GM23338 (cell line): ENCODE measurements around a stretch of chr2.

DNA sequence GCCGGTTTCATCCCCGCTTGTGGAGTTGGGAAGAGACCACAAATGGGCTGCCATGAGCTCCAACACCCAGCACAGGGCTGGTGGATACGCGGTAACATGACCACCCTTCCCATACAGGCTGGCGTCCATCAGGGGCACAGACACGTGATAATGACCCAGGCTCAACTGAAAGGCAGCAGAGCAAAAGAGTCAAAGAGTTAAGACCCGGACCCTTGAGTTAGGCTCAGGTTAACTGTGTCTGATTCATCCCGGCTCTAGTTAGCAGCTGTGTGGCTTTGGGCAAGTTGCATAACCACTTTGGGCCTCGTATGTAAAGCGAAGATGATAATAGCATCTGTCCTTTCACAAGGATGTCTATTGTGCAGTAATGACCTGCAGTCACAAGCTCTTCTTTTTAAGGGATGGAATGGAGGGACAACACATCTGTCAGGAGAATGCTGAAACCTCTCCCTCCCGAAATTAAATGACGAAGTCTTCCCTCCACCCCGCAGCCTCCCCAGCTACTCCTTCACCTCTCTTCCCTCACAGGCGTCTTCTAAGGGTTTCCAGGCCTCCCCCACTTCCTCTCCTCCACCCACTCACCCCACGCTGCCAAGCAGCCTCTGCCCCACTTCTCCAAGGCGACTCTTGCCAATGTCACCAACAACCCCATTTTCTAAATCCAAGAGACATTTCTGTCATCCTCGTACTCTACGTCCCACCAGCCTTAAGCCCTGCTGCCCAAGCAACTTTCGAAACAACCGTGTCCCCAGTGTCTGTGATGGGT, 135.2 kb upstream of the ID2 start:
- PRO-cap = no peak
- RAMPAGE, long total RNA = no peak

DNA sequence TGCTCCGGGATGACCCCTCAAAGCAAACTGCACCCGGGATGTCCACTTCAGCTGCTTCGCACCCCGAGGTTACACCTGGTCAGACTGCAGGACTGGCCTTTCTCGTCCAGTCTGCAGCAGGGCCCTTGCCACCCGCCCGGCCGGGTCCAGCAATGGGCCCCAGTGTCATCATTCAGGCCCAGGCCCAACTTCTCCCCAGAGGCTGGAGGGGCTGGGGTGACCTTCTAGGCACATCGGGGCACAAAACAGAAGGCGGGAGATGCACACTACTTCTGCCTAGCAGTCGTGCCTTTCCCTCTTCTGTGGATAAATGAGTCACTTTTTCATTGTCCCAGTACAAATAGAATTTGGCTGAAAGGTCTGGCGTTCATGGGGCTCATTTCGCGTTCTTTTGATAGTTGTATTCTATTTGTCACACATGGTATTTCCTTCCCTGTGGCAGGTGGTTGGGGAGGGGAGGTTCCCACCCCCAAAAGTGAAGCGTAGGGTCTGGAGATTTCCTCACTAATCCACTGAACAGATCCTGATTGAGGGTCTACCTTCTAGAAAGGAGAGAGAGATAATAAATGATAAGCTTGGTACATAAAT, 56.9 kb upstream of the ID2 start:
- PRO-cap = no peak
- RAMPAGE, long total RNA = no peak

DNA sequence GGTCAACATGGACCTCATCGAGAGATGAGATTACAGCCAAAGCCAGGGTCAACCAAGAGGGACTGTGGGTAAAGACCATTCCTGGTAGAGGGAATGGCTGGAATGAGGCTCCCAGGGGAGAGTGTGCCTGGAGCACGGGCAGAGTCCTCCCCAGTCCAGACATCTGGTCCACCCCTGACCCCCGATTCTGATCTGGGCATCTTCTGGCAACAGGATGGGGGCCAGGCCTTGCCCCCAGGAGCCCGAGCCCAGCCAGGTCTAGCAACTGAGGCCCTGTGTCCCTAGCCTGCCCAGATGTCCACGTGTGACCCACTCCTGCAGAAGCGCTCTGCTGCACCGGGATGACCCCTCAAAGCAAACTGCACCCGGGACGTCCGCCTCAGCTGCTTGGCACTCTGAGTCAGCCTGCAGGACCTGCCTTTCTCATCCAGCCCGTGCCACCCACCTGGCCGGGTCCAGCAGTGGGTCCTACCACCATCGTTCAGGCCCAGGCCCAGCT, 56.3 kb upstream of the ID2 start:
- PRO-cap = no peak
- RAMPAGE, long total RNA = no peak

- PRO-cap = bidirectional peak, plus-strand start at chr2:8681203, minus-strand start at chr2:8681220
- RAMPAGE, long total RNA = no peak
These were observed 773 bp upstream of the ID2 start for GRCh38 chr2:8680849-8681717.

DNA sequence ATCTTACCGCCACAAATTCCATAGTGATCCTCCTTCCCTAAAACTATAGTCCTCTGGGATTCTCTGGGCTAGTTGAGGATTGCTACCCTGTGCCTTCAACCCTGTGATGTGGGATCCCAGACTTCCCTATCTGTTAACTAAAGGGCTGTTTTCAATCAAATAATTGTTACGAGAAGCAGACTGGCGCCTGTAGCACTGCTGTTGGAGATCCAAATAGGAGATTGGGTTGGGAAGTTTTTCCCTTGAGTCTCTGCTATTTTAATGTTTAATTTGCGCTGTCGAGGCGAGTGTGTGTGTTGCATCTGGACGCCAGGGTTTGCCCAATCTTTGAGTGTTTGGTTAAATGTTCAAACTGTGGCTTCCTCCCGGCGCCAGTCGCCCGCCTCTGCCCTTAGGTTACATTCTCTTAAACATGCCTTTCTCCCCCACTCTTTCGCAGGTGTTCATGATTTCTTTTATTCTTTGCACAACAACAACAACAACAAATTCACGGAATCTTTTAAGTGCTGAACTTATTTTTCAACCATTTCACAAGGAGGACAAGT, 1.5 kb downstream of the ID2 start:
- PRO-cap = no peak
- RAMPAGE, long total RNA = no peak

- PRO-cap = no peak
- RAMPAGE, long total RNA = no peak
These were observed 2.1 kb downstream of the ID2 start for GRCh38 chr2:8683917-8684380.

DNA sequence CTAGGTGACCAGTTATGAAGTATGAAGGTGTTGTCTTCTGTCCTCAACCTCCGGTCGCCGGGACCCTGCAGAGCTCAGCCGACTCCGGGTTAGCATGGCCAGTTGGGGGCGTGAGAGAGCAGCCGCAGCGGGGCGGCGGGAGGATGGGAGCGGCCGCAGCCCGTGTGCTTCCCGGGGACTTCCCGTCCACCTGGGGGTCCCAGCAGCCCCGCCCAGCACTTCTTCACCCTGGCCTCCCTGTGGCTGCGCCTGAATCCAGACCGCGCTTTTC, 11.4 kb downstream of the ID2 start:
- PRO-cap = no peak
- RAMPAGE, long total RNA = no peak

DNA sequence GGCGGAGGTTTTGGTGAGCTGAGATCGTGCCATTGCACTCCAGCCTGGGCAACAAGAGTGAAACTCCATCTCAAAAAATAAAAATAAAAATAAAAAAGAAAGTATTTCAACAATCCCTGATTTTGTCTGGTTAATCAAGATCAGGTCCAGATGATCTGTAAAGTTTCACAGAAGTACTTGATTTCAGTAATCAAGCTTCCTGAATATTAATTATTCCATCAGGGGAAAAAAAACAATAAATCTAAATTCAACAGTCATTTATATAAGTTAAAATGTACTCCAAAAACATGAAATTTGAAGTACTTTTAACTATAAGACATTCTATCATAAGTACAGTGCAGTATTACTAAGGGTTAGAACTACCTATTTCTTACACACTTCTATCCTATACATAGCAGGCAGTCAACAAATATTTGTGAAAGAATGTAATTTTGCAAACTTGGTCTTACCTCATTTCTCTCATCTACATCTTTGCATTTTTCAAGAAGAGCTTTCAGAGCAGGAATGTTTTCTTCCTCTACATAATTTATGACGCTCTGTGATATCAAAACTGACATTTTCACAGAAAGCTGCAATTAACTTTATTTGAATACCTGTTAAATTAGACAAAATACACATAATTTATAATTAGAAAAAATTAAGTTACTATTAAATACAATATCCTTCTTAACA, 10.7 kb downstream of the KIDINS220 start:
- PRO-cap = no peak
- RAMPAGE, long total RNA = no peak

DNA sequence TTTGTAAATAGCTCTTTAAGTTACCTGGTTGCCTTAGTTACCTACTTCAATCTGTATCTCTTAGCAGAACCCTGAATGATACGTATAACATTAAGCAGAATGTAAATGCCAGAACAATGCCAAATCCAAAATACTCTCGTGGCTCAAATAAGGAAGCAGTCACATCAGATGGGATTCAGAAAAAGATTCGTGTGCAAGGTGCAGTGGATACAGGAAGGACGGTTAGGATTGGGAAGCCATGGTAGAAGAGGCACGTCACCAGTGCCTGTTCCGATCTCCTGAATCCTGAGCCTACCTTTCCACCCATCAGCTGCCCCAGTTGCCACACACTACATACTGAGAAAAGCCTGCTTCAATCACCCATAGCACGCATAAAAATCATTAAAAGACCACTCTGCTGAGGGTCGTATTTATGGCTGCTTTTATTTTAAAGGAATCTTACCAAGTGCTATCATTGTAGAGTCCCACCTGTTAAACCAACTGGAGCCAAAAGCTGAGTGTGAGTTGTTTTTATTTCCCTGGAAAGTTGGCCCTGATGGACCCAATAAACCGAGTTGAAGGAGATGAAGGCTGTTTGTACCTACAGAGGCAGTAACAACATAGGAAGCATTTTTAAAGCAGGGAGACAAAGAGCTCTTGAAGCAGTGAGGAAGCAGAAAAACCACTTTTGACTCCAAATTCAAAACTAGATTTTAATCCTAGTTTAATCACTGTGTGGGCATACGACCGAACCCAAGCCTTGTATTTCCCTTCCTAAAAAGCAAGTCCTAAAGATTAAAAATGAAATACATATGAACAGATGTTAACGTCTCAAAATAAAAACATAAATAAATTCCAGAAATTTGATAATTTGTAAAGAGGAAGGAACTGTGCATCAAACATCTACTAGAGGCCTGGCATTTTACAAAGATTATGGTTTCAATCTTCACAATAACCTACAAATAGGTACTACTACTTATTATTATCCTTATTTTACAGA, 6.4 kb downstream of the MBOAT2 start:
- PRO-cap = no peak
- RAMPAGE, long total RNA = no peak

GRCh38 chr2:9145751-9146164, 60.9 kb upstream of the ASAP2 start:
- PRO-cap = no peak
- RAMPAGE, long total RNA = no peak

GRCh38 chr2:9339561-9340115, 83.7 kb downstream of the ITGB1BP1 start:
- PRO-cap = unidirectional peak, minus-strand start at chr2:9339845
- RAMPAGE, long total RNA = no peak

DNA sequence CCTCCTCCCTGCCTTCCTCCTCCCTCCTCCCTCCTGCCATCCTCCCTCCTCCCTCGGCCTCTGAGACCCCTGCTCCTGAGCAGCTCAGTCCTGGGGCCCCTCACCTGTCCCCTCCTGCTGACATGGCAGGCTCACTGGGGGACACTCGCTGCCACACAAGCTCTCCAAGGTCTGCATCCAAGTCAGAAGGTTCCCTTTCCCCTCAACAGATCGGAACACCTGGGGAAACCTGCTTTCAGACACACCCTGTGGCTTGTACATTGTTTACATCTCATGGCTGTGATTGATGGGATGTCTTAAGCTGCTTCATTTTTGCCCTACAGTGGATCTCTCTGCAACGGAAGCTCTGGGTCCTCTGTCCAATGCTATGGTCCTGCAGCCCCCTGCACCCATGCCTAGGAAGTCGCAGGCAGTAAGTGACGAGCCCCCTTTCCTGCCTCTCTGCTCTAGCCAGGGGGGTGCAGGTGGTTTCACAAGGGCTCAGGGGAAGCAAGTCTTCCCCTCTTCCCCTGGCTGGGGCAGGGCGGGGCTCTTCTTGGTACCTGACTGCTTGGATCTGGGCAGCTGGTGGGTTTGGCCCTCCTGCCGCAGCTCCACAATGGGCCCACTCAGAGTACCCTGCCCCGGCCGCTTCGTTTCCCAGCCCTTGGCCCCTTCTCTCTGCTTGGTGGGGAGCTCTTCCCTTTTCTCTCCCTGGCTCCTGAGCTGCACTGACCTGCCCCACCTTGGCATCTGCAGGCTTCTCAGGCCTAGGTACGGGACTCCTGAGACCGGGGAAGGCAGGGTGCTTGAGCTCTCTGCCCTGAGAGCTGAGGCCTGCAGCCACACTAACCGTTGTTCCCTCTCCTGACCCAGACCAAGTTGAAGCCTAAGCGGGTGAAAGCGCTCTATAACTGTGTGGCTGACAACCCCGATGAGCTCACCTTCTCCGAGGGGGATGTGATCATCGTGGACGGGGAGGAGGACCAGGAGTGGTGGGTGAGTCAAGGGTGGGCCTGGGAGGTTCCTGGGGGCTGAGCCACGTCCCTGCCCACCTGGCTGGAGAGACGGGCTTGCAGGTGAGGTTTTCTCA, 22.6 kb downstream of the ITGB1BP1 start:
- PRO-cap = no peak
- RAMPAGE, long total RNA = no peak

DNA sequence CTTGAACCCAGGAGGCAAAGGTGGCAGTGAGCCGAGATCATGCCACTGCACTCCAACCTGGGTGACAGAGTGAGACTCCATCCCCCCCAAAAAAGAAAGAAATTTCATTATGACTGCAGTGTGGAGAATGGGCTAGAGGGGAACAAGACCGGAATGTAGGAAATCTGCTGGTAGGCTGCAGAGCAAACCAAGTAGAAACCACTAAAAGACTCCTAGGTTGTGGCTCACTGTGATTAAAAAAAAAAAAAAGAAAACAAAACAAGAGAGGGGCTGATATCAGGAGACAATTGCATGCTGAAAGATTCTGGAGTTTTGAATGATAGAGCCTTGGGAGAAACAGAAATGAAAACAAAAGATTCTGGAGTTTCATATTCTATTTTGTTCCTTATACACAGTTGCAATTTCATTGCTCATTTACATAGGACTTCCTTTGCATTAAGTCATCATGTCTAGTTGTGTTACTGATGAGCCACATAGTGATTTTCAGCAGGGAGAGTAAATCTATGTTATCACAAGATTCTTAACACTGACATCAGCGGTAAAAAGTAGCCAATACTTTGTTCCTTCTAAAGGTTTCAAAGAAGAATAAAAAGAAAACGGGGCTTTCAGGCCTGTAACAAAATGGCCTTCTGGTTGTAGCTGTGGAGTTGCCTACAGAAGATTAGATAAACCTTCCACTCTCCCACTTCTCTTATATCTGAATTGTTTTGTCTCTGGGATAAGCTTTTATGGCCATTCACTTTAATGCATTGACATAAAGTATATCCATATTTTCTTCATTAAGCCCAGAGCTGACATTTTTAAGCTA, 7.2 kb downstream of the ADAM17 start:
- PRO-cap = no peak
- RAMPAGE, long total RNA = no peak

- PRO-cap = no peak
- RAMPAGE, long total RNA = no peak
These were observed 887 bp downstream of the ADAM17 start for GRCh38 chr2:9554737-9555148.

GRCh38 chr2:9555149-9555613, 449 bp downstream of the ADAM17 start:
- PRO-cap = bidirectional peak, plus-strand start at chr2:9555460, minus-strand start at chr2:9555310
- RAMPAGE, long total RNA = no peak

GRCh38 chr2:9638494-9639050, 7.8 kb upstream of the YWHAQ start:
- PRO-cap = no peak
- RAMPAGE, long total RNA = no peak

GRCh38 chr2:9644833-9645019, 13.9 kb upstream of the YWHAQ start:
- PRO-cap = no peak
- RAMPAGE, long total RNA = no peak

GRCh38 chr2:9686037-9686592, 55.3 kb upstream of the YWHAQ start:
- PRO-cap = unidirectional peak, minus-strand start at chr2:9686115
- RAMPAGE, long total RNA = no peak

- PRO-cap = no peak
- RAMPAGE, long total RNA = no peak
These were observed 84.5 kb upstream of the TAF1B start for GRCh38 chr2:9758718-9759156.

DNA sequence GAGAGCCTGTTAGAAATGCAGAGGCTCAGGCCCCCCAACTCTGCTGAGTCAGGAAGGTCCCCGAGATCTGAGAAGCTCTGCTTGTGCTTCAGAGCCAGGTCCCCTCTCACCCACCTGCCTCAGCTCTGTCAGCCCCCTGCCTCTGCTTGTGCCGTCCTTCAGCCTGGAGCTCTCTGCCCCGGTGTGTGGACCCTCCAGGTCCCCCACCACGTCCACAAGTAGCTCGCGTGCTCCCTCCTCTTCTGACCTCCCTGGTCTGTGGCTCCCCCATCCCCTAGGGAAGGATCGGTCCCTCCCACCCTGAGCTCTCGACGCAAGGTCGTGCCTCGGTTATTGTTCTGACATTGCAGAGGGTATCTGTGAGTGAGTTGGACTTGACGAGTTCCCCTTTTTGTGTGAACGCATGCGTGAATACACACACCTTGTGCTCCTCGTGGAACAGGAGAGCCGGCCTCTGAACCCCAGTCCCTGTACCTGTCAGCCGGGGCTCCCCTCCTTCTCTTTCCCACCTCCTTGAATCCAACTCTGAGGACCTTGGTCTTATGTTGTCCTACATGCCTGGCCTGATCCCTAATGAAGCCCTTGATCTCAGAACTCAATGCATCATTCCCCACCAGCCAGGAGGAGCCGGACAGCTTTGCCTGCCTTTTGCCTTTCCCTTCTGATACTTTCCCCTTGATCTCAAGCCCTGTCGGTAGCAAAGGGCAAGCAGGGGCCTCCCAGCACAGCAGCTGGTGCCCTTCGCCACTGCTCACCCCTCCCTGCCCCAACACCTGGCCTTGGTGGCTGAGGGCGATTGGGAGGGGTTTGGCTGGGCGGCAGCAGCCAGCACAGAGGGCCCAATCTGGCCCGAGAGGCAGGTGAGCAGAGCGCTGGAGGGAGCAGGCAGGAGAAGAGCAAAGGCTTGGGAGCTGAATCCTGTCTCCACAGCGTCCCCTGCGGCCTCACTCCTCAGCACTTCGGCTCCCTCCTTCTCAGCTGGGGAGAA, 75.3 kb upstream of the TAF1B start:
- PRO-cap = bidirectional peak, plus-strand start at position 833 of the sequence, minus-strand start at position 763 of the sequence
- RAMPAGE, long total RNA = no peak